Stomach (tissue), 7 donors: ENCODE measurements around the genes NAGS and SPATA32.

DNA sequence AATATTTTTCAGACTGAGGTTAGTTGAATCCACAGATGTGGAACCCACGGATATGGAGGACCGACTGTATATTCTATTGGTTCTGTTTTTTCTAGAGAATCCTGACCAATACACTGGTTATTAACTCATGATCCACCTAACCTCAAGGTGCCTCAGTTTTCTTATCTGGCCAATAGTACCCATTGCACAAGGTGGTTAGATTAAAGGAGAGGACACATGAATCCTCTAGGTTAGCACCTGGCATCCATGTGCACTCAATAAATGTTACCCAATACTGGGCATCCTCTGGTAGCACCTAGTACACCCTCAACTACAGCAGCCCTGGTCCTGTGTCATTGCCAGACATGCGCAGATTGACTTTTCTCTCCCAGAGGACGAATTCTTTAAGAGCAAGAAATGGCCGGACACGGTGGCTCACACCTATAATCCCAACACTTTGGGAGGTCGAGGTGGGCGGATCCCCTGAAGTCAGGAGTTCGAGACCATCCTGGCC, 7.4 kb downstream of the DUSP3 start:
- PRO-cap: no peak
- RAMPAGE, long total RNA, 5 experiments: no peak in any of the 5 experiments
- RRBS: no CpG with 5 or more reads among the region's 9 CpGs

GRCh38 chr17:43858331-43858907, 11.4 kb downstream of the CD300LG start:
- PRO-cap: no peak
- RAMPAGE, long total RNA, 5 experiments: no peak in any of the 5 experiments
- RRBS: 45% methylated on average over 4 of the region's 8 CpGs

- PRO-cap: no peak
- RAMPAGE, long total RNA, 5 experiments: no peak in any of the 5 experiments
- RRBS: 9% methylated on average over 10 of the region's 32 CpGs
Observed at GRCh38 chr17:44004218-44004791, at the start of gene NAGS. Gene NAGS, plus strand, starts transcription at chr17:44004622.

DNA sequence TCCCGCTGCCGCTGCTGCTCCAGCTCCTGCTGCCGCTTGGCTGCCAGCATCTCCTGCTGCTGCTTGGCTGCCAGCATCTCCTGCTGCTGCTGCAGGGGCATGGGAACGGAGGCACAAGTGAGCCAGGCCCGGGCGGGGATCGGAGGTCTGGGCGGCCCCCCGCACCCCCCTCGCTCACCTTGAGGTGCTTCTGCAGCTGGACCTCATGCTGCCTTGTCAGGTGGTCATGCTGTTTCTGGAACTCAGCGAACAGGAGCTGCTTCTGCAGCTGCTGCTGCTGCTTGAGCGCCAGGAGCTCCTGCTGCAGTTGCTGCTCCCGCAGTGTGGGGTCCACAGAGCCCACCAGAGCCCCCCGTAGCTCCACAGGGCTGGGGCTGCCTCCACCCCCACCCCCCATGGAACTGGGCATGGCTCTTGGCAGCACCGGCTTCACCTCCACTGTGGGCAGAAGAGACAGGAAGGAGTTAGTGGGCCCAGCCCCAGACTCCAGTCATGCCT, 22.9 kb downstream of the G6PC3 start:
- PRO-cap: no peak
- RAMPAGE, long total RNA, 5 experiments: start-site peak on the minus strand in 1 of 5 experiments, centred at position 303 of the sequence, 12 reads per replicate
- RRBS: no CpG with 5 or more reads among the region's 15 CpGs

GRCh38 chr17:44113459-44114439, 9.7 kb downstream of the HDAC5 start:
- PRO-cap: no peak
- RAMPAGE, long total RNA, 5 experiments: start-site peak on the minus strand in 1 of 5 experiments, at chr17:44113699-44113920 at its widest, 5 to 8 reads per replicate
- RRBS: no CpG with 5 or more reads among the region's 5 CpGs

DNA sequence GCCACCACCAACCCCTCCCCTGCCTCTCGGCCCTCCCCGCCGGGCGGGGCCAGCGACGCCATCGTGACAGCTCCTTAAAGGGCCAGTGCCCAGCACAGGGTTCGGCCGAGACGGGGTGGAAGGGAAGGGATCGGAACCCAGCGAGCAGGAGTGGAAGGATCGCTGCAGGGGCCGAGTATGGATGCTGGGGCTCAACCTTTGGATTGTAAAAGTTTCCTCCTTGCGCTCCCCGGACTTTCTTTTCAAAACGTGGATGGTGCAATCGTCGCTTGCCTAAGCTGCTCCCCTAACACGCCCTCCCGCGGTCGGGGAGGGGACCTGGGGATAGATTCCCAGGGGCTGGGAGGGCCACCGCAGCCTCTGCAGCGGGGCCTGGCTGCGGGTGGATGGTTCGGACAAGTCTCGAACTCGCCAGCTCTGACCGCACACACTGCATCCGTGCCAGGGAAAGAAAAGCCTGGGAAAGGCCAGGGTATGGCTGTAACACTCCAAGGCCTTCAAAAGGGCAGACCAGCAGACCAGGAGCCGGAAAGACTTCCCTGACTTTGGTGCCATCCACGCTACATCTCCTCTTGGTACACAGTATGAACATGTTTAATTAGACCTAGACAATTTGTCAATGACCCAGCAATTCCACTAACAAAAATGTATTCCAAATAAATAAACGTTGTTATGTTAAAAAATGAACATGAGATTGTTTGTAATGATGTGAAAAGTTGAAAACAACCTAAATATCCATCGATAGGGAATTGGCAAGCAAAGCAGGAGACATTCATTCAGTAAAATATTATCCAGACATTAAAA, 498 bp upstream of the HDAC5 start:
- PRO-cap: bidirectional peak, plus-strand start at position 104 of the sequence, minus-strand start outside the sequence; bidirectional peak, plus-strand start at position 356 of the sequence, minus-strand start at position 249 of the sequence
- RAMPAGE, long total RNA, 5 experiments: no peak in any of the 5 experiments
- RRBS: 0% methylated on average over 3 of the region's 35 CpGs

- PRO-cap: no peak
- RAMPAGE, long total RNA, 5 experiments: no peak in any of the 5 experiments
- RRBS: no CpG with 5 or more reads among the region's 11 CpGs
Observed at GRCh38 chr17:44138711-44139114, 3.0 kb upstream of the HROB start.

- PRO-cap: no peak
- RAMPAGE, long total RNA, 5 experiments: start-site peak on the minus strand in 2 of 5 experiments, at chr17:44197318-44197724 at its widest, 9 to 31 reads per replicate
- RRBS: 91% methylated on average over 7 of the region's 24 CpGs
Observed at GRCh38 chr17:44196966-44197847, 2.5 kb downstream of the ATXN7L3 start.

DNA sequence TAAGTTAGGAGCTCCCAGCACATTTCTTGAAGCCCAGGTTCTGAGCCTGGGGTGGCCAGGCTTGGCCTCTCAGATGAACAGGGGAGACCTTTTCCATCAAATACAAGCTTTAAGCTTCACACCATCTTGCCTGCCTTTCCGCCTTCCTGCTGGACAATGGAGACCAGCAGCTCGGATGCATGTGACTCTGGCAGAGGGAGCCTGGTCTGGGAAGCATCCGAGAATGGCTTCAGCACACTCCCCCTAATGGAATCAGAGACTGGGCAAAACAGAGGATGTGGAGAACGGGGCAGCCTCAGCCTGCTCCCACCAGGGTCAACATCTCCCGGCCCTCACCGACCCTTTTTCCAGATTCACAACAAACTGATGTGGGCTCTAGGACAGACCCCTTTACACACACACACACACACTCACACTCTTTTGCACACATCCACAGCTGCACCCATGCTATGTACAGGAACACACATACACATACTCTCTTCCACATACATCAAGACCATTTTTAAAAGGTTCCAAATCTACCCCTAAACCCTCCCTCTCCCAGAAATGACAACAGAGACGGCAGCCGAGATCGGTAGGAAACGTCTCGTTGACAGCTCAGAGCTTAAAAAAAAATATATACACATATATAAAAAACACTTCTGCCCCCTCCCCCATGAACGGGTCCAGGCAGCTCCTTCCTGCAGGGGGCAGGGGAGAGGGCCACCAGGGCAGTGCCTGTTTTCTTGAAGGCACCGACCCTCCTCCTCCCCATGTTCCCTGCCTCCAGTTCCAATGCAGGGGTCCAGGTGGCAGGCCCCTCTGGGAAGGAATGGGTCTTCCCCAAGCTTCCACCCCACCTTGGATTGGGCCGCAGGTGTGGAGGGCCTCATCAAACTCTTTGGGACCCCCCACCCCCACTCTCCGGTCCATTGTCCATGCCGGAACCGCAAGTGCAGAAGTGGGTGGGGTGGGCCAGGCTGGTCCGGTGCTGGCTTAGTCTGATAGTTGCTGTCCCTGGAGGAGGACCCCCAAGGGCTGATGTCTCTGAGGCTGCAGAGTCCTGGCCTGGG, 6.7 kb upstream of the ATXN7L3 start:
- PRO-cap: no peak
- RAMPAGE, long total RNA, 5 experiments: start-site peak on the plus strand in 1 of 5 experiments, centred at position 126 of the sequence, 11 reads per replicate
- RRBS: 89% methylated on average over 3 of the region's 18 CpGs

DNA sequence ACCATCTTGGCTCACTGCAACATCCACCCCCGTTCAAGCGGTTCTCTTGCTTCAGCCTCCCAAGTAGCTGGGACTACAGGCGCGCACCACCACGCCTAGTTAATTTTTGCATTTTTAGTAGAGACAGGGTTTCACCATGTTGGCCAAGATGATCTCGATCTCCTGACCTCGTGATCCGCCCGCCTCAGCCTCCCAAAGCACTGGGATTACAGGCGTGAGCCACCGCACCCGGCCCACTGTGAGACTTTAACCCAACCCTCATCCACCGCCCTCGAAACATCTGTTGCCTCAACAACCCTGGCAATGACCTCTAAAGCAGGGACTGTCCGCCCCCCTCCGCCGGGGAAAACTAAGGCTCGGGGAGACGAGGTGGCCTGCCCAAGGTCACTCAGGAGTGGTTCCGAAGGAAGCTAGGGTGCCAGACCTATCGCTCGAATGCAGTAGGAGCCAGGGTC, 890 bp downstream of the SLC25A39 start:
- PRO-cap: no peak
- RAMPAGE, long total RNA, 5 experiments: no peak in any of the 5 experiments
- RRBS: 11% methylated on average over 4 of the region's 22 CpGs

GRCh38 chr17:44348004-44348510, 3.0 kb downstream of the GRN start:
- PRO-cap: no peak
- RAMPAGE, long total RNA, 5 experiments: no peak in any of the 5 experiments
- RRBS: no CpG with 5 or more reads among the region's 1 CpG

GRCh38 chr17:44923200-44923897, 8.0 kb upstream of the GFAP start:
- PRO-cap: no peak
- RAMPAGE, long total RNA, 5 experiments: no peak in any of the 5 experiments
- RRBS: no CpG with 5 or more reads among the region's 8 CpGs

DNA sequence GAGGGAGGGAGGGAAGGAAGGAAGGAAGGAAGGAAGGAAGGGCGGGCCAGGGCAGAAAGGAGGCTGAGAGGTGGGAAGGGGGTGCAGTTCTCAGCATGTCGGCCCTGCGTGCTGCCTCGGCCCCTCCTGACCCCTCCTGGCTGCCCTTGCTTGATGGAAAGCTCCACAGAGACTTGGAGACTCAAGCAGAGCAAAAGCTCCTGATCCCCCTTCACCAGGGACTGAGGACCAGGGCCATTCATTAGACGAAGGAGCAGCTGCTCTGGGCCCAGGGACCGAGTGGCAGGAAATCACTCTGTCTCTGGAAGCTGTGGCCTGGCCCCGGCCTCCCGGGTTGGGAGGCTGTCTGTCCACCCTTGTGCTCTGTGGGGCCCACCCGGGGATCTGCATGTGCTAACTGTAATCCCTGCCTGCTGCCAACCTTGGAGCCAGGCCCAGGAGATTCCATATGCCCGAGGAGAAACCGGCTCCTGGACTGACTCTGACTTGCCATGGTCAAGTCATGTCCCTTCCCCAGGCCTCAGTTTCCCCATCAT, 27.4 kb upstream of the C1QL1 start:
- PRO-cap: no peak
- RAMPAGE, long total RNA, 5 experiments: no peak in any of the 5 experiments
- RRBS: 35% methylated on average over 4 of the region's 11 CpGs

DNA sequence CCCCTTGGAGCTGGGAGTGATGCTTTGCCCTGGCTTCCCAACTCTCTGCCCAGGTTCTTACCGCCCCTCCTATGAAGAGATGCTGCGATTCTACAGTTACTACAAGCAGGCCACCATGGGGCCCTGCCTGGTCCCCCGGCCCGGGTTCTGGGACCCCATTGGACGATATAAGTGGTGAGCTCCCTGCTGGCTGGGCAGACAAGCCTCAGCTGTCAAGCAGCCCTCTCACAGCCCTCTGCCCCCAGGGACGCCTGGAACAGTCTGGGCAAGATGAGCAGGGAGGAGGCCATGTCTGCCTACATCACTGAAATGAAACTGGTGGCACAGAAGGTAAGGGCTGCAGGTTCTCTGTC, 936 bp downstream of the ACBD4 start:
- PRO-cap: no peak
- RAMPAGE, long total RNA, 5 experiments: start-site peak on the plus strand in 1 of 5 experiments, centred at position 220 of the sequence, 25 reads per replicate
- RRBS: no CpG with 5 or more reads among the region's 6 CpGs

GRCh38 chr17:45158137-45158396, 3.6 kb upstream of the HEXIM2 start:
- PRO-cap: no peak
- RAMPAGE, long total RNA, 5 experiments: no peak in any of the 5 experiments
- RRBS: no CpG with 5 or more reads among the region's 1 CpG

- PRO-cap: bidirectional peak, plus-strand start at chr17:45161633, minus-strand start at chr17:45161538
- RAMPAGE, long total RNA, 5 experiments: start-site peak on the minus strand in 4 of 5 experiments, at chr17:45161491-45161545 at its widest, 14 to 82 reads per replicate
- RRBS: 3% methylated on average over 2 of the region's 37 CpGs
Observed at GRCh38 chr17:45161326-45161760, 332 bp upstream of the HEXIM2 start.

DNA sequence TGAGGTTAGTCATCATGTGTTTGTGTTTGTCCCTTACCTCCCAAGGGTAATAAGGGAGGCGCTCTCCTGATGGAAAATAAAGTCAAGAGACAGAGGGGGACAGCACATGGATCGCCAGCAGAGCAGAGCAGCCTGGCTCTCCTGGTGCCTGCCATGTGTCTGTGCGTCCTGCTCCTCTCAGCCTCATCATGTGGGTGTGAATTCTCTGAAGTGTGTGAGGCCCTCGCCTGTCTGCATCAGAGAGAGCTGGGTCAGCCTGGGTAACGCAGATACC, 8.8 kb downstream of the HEXIM2 start:
- PRO-cap: no peak
- RAMPAGE, long total RNA, 5 experiments: no peak in any of the 5 experiments
- RRBS: no CpG with 5 or more reads among the region's 5 CpGs

- PRO-cap: bidirectional peak, plus-strand start at chr17:45222344, minus-strand start at chr17:45222241
- RAMPAGE, long total RNA, 5 experiments: no peak in any of the 5 experiments
- RRBS: 8% methylated on average over 44 of the region's 49 CpGs
Observed at GRCh38 chr17:45222115-45222609, 477 bp downstream of the FMNL1 start.

GRCh38 chr17:45254828-45255313, 7.0 kb downstream of the SPATA32 start:
- PRO-cap: no peak
- RAMPAGE, long total RNA, 5 experiments: no peak in any of the 5 experiments
- RRBS: no CpG with 5 or more reads among the region's 13 CpGs

DNA sequence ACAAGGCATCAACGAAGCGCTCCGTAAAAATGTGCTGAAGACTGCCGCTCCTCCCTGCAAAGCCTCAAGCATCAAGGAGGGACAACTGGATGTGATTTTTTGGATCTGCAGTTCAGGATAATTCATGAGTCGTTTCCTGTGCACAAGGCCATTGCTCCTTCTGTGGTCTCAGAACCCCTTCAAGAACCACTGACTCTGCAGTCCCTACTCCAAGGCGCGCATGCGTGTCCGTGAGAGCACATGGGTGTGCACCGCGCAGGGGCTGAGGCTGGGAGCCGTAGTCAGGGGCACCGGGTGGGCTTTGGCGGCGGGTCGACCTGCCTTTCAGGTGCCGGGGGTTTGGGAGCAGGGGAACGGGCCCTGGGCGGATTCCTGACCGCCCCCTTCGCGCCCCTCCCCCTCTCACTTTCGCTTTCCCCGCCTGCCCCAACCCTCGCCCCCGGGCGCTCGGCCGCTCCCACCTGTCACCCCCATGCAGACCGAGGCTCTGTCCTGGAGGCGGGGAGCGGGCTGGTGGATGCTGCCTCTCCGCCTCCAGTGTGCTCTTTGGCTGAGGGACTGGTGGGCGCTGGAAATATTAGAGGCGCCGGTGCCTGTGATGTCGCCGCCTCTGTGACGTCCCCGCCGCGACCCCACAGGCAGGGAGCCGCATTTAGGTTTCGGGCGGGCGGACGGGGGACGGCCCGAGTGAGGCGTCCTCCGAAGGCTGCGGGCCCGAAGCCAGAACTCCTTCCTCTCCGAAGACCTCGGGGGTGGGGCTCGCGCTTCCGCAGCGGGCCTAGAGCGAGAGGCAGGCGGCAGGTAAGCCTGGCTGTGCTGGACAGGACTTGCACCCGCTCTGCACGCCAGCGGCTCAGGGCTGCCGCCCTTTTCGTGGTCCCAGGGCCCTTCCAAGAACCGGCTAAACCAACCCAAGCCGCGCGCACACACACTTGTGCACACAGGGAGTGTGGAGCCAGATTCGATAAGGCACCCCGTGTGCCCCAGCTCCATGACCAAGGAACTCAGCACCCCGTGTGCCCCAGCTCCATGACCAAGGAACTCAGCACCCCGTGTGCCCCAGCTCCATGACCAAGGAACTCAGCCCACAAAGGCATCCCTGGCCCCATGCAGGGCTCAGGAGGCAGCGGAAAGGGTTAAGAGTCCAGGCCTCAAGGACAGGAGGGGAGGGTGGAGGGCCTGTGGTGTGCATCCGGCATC, at the start of gene SPATA32:
Gene SPATA32, minus strand, starts transcription at position 552 of the 1,200 bp plus-strand sequence.
- PRO-cap: no peak
- RAMPAGE, long total RNA, 5 experiments: no peak in any of the 5 experiments
- RRBS: 9% methylated on average over 11 of the region's 76 CpGs